Gallbladder (tissue), 1 donor: ENCODE data around the gene PERM1.

- PRO-cap: no peak
Observed at GRCh38 chr1:629051-629486, 57.4 kb downstream of the OR4F16 start.

GRCh38 chr1:788485-789269 lies 102.2 kb upstream of the OR4F16 start:
- PRO-cap: no peak

DNA sequence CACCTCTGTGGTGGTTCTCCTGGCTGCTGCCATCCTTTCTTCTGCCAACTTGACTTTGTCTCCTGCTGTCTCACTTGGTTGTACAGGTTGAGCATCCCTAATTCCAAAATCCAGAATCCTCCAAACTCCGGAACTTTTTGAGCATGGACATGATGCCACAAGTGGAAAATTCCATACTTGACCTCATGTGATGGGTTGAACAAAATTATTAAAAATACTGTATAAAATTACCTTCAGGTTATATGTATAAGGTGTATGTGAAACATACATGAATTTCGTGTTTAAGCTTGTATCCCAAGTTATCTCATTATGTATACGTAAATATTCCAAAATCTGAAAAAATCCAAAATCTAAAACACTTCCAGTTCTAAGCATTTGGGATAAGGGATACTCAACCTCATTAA lies 107.2 kb upstream of the OR4F16 start:
- PRO-cap: no peak

- PRO-cap: bidirectional peak, plus-strand start at chr1:933350, minus-strand start at chr1:933216
Observed at GRCh38 chr1:933156-933424, 9.4 kb downstream of the SAMD11 start.

- PRO-cap: bidirectional peak, plus-strand start at chr1:967089, minus-strand start at chr1:966978
Observed at GRCh38 chr1:966872-967332, 620 bp downstream of the PLEKHN1 start.

DNA sequence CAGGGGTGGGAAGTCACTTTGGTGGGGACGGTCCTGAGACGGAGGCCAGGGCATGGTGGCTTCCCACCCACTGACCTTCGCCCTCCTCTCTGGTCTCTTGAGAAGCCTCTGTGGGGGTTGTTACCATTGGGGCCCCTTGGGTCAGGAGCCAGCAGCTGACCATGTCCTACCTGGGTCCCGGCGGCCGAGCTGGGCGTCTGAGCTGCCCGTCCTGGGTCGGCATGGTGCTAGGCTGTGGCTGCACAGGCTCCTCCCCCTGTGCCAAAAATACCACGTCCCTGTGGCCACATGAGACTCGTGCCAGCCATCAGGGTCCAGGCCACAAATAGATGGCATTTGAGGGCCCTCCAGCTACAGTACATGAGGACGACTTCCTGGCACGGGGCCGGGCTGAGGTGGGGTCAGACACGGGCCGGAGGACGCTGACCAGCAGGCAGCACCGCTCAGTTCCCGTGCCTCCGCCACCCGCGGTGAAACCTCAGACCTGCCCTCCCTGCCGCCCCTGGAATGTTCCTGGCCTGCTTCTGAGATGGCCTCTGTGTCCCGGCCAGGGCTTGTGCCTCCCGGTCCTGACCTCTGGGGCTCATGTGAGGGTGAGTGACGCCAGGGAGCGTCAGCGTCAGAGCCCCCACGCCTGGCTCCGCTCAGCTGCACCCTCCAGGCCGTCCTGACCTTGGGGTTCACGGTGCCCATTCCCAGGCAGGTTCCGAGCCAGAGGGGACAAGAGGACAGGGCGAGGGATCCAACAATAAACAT lies at the start of gene PERM1:
PERM1 (minus strand) TSS at position 199 of the 756 bp plus-strand sequence.
- PRO-cap: no peak

- PRO-cap: bidirectional peak, plus-strand start at chr1:999002, minus-strand start at chr1:998922
Observed at GRCh38 chr1:998397-999286, 1.3 kb downstream of the HES4 start.

DNA sequence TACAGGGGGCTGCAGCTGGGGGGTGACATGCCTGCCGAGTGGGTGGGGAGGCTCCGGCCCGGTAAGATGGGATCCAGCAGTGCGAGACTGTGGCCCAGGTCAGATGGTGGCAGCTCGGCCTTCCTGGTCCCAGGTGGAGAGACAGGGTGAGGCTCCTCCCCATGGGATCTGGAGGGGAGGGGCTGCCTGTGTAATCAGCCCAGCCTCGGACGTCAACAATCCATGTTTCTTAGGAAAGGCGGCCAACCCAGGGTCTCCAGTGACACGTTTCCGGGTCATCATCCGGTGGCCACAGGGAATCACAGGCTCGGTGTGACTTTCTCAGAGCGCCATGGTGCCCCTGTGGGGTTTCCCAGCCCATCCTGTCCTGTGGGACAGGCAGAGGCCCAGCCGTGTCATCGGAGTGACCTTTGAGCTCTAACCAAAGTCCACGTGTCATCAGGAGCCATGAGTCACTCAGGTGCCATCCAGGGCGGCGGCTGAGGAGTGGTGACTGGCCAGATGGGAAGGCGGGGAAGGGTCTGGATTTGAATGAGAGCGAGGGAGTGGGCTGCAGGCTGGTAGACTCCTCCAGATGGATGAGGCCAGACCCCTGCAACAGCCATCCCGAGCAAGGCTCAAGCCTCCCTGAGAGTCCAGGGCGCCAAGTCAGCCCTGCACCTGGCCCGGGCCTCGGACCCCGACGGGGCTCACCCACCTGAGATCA lies 6.6 kb upstream of the HES4 start:
- PRO-cap: bidirectional peak, plus-strand start at position 102 of the sequence, minus-strand start at position 135 of the sequence; bidirectional peak, plus-strand start at position 470 of the sequence, minus-strand start at position 369 of the sequence

GRCh38 chr1:1013763-1014956 lies 863 bp downstream of the ISG15 start:
- PRO-cap: unidirectional peak, minus-strand start at chr1:1014429

DNA sequence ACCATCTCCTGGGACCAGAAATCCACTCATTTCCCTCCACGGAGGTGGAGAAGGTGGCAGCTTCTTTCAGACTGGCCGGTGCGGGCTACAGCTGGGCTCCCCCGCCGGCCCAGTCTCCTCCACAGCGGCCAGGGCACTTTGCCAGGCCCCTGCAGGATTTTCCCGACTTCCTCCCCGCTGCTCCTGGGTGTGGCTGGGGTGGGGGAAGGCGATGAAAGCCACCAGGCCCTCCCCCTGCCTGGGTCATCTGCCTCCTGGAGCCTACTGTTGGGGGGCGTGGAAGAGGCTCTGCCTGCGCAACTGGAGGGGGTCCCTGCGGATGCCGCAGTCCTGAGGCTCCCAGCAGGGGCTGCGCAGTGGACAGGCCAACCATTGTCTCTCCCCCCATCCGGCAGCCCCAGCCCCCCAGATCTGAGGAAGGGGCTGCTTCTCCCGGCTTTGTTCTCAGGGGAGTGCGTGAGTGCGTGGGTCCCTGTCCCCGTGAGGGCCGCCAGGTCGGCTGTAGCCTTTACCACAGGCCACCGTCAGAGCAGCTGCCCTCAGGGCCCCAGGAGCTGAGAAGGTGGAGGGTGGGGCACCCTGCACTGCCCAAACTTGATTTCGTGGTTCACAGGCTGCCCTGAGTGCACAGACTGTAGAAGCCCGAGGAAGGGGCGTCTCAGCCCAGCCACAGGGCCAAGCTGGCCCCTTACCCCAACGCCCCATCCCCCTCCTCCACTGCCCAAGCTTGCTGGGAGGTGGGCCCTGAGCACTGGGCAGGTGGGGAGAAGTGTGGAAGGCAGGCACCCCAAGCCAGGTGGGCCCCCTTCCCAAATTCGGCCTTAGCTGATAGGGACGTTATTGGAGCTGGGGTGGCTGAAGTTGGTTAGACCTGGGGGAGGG lies 1.4 kb downstream of the AGRN start:
- PRO-cap: bidirectional peak, plus-strand start at position 264 of the sequence, minus-strand start at position 117 of the sequence

DNA sequence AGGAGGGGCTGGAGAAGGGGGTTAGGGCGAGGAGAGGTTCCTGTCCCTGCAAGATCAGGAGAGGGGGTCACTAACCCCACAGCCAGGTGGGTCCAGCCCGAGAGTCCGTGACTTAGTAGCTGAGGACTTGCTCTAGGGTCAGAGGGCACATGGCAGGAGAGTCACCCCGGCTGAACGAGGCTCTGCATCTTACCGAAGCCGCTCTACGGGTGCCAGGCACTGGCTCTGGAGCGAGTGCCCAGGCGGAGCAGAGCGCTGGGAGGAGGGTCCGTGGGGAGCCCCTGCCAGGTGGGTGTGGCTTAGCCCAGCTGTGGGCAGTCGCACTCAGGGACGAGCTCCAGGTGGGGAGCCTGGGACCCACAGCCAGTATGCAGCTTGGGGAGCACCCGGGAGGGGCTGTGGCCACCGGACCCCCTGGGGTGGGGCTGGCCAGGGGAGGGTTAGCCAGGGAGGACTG lies 3.7 kb downstream of the AGRN start:
- PRO-cap: no peak

DNA sequence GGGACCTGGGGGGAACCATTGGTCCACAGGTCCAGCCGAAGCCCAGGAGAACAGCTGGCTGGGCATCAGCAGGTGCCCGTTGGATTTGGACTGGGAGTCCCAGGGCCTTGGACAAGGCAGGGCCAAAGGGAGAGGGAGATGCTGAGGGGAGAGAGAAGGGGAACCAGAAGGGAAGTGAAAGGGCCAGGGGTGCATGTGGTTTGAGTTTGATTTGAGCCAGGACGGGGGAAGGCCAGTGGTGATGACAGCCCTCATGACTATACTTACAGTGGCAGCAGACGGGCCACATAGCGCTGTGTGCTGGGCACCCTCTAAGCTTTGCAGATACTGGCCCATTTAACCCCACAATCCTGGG lies 18.8 kb downstream of the AGRN start:
- PRO-cap: no peak

DNA sequence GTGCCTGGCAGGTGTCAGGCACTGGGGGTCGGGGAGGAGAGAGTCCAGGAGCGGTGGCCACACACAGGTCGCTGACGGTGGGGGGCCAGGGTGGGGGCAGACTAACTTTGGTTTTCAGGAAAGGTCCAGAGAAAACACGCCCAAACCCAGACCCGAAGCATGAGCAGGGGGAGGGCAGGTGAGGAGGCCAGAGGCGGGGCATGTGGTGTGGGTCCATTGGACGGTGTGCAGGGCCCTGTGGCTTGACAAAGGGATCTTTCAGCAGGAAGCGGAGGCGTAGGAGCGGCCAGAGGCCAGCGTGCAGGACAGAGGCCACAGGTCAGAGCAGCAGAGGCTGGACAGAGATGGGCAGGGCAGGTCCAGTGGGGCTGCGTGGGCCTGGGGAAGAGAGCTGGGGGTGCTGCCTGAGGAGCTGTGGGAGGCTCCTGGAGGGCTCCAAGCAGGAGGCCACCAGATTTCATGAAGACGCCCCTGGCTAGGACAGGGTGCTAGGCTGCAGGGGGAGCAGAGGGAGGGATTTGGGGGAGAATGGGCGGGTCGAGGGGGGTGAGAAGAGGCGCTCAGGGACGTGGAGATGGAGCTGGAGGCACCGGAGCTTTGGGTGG lies 15.8 kb downstream of the RNF223 start:
- PRO-cap: no peak

DNA sequence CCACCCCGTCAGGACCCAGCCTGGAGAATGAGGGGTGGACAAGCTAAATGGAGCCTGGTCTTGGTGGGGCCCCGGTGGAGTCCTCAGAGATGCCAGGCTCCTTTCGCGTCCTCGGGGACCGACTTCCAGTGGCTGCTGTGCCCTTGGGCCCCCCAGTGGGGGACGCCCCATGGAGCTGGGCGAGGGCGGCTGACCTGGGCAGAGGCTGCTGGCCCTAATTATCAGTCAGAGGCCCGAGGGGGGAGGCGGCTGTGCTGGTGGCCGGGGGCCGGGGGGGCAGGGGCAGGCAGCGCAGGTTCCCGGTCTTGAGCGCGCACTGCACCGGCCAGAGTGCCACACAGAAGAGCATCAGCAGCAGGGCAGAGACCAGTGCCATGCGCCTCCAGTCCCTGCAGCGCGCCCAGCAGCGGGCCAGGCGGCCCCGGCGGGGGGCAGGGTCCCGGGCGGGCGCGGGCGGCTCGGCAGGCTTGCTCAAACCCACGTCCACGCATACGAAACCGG lies 2.5 kb downstream of the RNF223 start:
- PRO-cap: no peak

DNA sequence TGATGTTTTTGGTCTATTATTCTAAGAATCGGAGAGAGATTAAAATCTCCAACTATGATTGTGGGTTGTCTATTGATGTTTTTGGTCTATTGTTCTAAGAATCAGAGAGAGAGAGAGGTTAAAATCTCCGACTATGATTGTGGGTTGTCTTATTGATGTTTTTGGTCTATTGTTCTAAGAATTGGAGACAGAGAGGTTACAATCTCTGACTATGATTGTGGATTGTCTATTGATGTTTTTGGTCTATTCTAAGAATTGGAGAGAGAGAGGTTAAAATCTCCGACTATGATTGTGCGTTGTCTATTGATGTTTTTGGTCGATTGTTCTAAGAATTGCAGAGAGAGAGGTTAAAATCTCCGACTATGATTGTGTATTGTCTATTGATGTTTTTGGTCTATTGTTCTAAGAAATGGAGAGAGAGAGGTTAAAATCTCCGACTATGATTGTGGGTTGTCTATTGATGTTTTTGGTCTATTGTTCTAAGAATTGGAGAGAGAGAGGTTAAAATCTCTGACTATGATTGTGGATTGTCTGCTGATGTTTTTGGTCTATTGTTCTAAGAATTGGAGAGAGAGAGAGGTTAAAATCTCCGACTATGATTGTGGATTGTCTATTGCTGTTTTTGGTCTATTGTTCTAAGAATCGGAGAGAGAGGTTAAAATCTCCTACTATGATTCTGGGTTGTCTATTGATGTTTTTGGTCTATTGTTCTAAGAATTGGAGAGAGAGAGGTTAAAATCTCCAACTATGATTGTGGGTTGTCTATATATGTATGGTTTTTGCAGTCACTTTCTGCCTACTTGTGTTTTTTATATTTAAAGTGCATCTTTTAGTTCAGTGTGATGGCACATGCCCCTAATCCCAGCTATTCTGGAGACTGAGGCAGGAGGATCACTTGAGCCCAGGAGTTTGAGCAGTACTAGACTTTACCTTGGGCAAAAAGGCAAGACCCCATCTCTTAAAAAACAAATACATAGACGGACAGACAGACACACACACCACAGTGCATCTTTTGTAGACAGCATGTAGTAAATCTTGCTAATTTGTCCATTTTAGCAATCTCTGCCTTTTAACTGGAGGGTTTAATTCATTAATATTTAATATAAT lies 16.4 kb downstream of the C1orf159 start:
- PRO-cap: no peak

GRCh38 chr1:1144005-1145065 lies 28.4 kb upstream of the C1orf159 start:
- PRO-cap: bidirectional peak, plus-strand start at chr1:1144306, minus-strand start at chr1:1144185

GRCh38 chr1:1157831-1158716 lies 15.6 kb upstream of the TTLL10 start:
- PRO-cap: bidirectional peak, plus-strand start at chr1:1158061, minus-strand start at chr1:1158077; bidirectional peak, plus-strand start at chr1:1158516, minus-strand start at chr1:1158231

DNA sequence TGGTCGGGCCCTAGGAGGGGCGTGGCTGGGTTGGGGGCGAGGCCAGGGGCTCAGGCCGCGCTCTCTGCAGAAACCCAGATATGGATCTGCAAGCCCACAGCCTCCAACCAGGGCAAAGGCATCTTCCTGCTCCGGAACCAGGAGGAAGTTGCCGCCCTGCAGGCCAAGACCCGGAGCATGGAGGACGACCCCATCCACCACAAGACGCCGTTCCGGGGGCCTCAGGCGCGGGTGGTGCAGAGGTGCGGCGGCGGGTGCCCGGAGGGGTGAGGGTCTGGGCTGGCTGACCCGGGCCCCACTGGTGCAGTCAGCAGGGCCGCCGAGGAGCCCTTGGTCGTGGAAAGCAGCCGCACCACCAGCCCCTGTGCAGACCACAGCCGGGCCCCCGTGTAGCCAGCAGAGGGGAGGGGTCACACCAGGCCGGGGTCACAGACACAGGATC lies 9.1 kb downstream of the TTLL10 start:
- PRO-cap: no peak

- PRO-cap: no peak
Observed at GRCh38 chr1:1218626-1219760, 5.0 kb upstream of the TNFRSF4 start.

GRCh38 chr1:1233403-1233738 lies 1.3 kb downstream of the B3GALT6 start:
- PRO-cap: no peak